OCI-LY7 (cell line): ENCODE measurements around a stretch of chr6.

- PRO-cap = no peak
- RAMPAGE, long total RNA = no peak
Observed at GRCh38 chr6:149322045-149322845, 4.7 kb downstream of the TAB2 start.

GRCh38 chr6:149379184-149379554 lies 20.9 kb upstream of the SUMO4 start:
- PRO-cap = no peak
- RAMPAGE, long total RNA = no peak

DNA sequence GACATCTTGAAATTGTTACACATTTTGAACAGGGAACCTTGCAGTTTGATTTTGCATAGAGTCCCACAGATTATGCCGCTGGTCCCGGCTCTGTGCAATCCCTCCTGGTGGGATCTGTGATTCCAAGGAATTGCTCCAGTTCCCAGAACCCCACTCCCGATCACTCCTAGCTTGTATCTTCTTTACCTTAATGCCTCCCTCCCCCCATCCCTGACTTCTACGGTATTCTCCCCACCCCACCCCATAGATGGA lies 38.4 kb downstream of the ZC3H12D start:
- PRO-cap = no peak
- RAMPAGE, long total RNA = no peak

DNA sequence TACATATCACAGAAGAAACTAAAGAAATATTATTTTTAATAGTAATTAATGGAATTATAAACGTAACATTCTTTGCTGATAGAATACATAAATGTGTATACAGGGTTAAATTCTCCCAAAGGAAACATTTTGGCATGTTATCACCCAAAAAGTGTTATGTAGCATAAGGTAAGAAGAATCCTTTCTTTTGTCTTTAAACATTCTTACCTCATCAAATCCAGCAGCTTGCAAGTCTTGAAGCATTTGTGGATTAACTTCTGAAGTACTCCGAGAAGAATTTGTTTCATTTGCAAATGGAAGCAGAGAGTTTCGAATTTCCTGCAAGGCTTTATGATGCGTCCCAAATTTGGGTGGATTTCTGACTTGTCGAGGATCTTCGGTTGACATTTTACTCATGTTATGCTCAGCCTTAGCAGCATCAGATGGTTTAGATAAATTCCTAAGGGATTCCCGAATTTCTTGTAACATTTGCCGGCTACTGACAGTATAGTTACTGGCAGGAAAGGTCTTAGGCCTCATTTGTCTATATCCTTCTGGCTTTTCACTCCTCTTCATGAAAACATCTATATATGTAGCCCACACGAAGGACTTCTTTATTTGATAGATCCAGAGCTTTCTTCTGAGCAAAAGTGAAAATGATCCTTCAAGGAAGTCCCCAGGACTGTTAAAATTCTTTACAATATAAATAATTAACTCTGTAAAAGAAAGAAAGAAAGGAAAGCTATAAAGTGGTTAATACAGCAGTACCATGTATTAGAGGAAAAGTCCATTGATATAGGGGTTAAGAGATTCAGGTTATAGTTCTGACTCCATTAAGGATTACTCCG lies 16.1 kb downstream of the LATS1 start:
- PRO-cap = no peak
- RAMPAGE, long total RNA = no peak

GRCh38 chr6:149755463-149756410 lies 6.2 kb downstream of the PCMT1 start:
- PRO-cap = no peak
- RAMPAGE, long total RNA = no peak

GRCh38 chr6:149802018-149802464 lies 52.5 kb downstream of the PCMT1 start:
- PRO-cap = no peak
- RAMPAGE, long total RNA = no peak

GRCh38 chr6:150142079-150142737 lies 636 bp upstream of the PPP1R14C start:
- PRO-cap = no peak
- RAMPAGE, long total RNA = no peak

DNA sequence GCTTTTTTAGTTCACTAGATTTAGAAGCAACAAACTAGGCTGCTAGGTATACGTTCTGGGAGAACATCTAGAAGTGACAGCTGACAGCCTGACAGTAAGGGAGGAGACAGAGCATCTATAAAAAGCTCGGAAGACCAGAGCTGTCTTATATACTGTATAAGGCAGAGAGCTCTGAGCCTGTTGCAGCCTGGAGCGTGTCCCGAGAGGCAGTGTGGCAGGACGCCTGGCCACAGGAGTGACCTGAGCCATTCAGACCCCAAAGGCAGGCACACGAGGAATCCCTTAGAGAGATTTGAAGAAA lies 24.6 kb downstream of the PPP1R14C start:
- PRO-cap = unidirectional peak, plus-strand start at position 148 of the sequence
- RAMPAGE, long total RNA = no peak

GRCh38 chr6:150252801-150253307 lies 110.0 kb downstream of the PPP1R14C start:
- PRO-cap = no peak
- RAMPAGE, long total RNA = no peak

DNA sequence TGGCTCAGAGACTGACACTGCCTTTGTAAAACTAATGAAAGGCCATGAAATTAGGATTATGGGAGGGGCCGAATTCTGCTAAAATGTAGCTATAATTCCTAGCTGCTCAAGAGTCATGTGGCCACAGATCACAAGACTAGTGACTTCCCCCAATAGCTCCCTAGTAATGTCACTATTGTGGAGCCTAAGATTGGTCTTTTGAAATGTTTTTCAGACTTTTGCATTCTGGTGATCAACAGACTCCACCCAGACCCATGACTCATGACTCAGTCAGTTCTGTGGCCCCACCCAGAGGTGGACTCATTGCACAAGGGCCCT lies 71.6 kb upstream of the IYD start:
- PRO-cap = no peak
- RAMPAGE, long total RNA = no peak

- PRO-cap = no peak
- RAMPAGE, long total RNA = no peak
Observed at GRCh38 chr6:150698639-150698847, 98.9 kb downstream of the PLEKHG1 start.

GRCh38 chr6:150767430-150768053 lies 98.0 kb upstream of the MTHFD1L start:
- PRO-cap = no peak
- RAMPAGE, long total RNA = no peak

DNA sequence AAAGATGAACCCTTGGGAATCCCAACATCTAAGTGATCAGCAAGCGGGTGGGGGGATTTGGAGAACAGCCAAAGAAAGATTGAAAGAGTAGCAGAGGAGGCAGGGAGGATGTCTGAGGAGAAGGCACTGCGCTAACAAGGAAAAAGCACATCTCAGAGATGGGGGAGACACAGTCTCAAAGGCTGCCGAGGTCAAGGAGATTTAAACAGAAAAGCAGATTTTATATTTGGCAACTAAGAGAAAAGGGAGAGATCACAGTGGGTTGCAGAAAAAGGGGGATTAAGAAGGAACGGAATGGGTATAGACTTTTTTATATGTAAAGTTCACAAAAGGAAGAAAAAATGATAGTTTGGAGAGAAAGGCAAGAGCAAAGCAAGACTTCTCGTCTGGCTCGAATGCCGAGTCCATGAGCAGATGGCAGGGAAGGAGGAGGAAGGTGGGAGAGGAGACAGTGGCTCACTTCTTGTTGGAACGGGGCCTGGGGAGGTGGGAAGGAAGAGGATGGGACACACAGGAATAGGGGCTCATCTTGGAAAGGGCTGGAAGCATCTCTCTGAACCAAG lies 53.1 kb upstream of the MTHFD1L start:
- PRO-cap = no peak
- RAMPAGE, long total RNA = no peak

DNA sequence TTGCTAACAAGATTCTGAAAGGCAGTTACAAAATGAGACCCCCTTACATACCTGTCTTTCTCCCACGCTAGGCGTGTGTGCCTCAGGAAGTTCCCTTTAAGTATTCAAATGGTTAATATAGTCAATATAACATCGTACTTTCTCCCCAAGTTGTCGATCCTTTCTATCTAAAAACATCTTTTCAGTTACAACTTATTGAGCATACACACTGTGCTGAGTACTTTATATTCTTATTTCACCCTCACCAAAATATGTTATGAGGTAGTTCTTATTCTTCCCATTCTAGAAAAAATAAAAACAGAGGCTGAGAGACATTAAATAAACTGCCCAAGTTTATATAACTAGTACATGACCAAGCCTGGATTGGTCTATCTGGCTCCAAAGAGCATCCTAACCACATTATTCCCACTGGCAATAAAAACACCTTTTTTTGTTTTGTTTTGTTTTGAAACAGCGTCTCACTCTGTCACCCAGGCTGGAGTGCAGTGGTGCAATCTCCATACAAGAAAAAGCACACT lies 51.2 kb upstream of the MTHFD1L start:
- PRO-cap = no peak
- RAMPAGE, long total RNA = no peak

DNA sequence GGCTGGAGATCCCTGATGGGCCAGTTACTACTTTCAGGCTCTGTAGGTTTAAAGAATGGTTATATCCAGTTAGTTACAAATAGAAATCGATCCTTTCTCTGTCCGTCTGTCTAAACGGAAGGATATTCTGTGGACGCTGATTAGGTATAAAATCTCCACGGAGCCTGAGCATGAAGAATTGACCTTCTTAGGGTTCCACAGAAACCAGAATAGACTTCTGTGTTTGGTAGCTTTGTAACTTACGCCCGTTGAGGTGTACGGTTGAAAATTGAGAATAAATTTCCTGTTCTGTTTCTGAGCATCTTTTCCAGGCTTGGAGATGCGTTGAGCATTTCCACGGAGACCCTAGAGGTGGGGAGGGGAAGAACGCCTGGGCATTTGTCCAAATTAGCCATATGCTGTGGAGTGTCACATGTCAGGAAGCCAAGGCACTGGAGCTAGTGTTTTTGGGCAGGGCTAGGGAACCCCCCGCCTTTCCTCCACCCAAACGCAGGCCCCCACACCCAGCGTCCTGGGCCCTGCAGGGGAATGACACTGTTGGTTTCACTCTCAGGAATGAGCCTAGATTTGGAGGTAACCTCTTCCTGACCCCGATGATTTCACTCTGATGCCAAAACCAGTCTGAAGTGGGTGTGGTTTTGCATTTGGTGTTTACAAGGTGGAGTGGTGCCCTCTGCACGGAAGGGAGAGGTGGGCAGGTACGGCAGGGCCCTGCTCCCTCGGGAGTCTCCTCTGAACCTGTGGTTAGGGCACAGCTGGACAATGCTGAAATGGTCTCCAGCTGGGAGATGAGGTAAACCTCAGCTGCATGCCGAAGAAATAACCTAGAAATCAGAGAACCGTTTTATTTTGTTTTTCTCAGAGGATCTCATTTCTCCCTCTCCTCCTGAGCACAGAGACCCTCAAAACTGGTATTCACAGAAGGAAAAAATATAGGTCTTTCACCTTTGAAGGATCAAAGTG lies 29.4 kb downstream of the MTHFD1L start:
- PRO-cap = no peak
- RAMPAGE, long total RNA = no peak

GRCh38 chr6:150925853-150926651 lies 60.5 kb downstream of the MTHFD1L start:
- PRO-cap = no peak
- RAMPAGE, long total RNA = no peak

DNA sequence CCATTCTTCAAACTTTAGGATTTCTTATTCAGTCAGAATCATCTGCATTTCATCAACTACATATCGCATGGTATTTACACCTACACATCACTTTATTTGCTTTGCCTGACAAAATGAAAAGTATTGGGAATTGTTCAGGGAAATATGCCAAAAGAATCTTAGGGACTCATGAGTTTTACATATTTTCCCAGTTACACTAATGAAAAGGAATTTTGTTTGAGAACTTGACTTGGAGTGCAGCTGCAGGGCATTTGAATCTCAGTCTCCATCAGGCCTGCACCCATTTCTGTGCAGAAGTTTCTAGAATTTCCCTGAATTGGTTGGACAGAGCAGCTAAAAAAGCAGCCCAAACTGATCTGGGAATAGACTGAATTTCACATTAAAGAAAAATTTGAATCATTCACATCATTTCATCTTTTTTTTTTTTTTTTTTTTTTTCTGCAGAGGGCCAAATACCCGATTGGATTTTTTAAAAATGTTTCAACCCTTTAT lies 65.4 kb downstream of the MTHFD1L start:
- PRO-cap = no peak
- RAMPAGE, long total RNA = no peak

DNA sequence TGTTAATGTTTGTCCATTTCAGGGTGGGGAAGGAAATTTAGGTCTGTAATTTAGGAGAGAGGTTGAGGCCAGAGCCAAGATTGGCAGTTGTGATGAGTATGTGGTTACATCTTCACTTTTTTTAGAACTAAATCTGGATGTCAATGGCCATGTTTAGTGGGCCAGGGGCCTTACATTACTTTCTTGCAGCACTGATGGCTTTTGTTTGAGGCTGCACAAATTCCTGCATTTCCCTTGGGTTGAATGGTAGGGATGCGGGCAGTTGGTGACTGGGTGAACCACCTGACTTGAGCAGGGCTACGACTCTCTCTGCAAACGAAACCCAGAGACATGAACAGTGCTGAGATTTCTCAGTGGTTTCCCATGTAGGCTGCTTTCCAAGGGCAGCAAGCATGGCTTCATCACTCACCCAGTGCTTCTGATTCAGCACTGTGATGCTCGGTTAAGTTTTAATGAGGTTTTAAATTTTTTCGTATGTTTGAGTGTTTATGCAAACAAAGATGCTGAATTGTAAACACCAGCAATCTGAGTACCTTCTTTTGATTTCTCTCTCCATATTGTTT lies 127.1 kb downstream of the MTHFD1L start:
- PRO-cap = no peak
- RAMPAGE, long total RNA = no peak

DNA sequence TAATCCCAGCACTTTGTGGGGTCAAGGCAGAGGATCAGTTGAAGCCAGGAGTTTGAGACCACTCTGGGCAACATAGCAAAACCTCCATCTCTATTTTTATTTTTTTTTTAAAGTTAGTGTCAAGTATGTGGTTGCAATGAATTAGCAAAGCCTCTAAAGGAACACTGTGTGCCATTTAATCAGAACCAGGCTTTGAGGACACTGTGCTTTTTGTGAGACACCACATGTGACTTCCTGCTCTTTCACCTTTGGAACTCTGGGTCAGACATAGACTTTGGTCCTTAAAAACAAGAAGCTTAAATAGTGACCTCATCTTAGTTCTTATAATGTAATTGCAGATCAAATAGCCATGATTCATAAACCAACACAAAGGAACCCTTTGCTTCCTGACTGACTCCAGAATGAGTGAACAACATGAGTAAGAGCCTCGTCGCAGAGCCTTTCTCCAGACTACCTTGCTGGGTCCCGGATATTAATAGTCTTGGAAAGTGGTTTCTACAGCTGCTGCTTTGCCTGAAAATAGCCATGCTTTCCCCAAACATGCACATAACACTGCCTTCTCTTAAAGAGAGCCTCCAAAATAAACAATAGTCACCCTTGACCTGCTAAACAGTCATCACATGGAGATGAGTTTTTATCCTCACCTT lies 170.8 kb downstream of the MTHFD1L start:
- PRO-cap = no peak
- RAMPAGE, long total RNA = no peak

- PRO-cap = no peak
- RAMPAGE, long total RNA = no peak
Observed at GRCh38 chr6:151325157-151326232, 65.9 kb downstream of the ZBTB2 start.